Pericardium (tissue), 1 donor: ENCODE data around the genes STAT5A, STAT3, ATP6V0A1 and CCR10.

DNA sequence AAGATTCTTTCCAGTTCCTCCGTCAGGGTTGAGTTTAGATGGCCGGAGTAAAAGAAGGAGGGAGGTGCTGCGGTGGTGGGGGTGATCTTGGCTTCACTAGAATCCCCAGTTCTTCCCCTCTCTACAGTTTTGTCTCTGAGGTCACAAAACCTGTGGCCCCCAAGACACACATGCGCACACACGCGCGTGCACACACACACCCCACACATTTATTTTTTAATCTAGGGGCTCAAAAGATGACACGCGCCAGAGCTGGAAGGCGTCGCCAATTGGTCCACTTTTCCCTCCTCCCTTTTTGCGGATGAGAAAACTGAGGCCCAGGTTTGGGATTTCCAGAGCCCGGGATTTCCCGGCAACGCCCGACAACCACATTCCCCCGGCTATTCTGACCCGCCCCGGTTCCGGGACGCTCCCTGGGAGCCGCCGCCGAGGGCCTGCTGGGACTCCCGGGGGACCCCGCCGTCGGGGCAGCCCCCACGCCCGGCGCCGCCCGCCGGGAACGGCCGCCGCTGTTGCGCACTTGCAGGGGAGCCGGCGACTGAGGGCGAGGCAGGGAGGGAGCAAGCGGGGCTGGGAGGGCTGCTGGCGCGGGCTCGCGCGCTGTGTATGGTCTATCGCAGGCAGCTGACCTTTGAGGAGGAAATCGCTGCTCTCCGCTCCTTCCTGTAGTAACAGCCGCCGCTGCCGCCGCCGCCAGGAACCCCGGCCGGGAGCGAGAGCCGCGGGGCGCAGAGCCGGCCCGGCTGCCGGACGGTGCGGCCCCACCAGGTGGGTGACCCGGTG lies at the start of gene STAT5A:
Gene STAT5A (plus strand): TSS at position 668 of the 783 bp plus-strand sequence.
- RRBS: 2% methylated on average over 13 of the region's 67 CpGs

GRCh38 chr17:42288614-42288933 lies 276 bp downstream of the STAT5A start:
- RRBS: 1% methylated on average over 9 of the region's 32 CpGs

GRCh38 chr17:42323859-42324092 lies 35.5 kb downstream of the STAT5A start:
- RRBS: no CpG with 5 or more reads among the region's 4 CpGs

DNA sequence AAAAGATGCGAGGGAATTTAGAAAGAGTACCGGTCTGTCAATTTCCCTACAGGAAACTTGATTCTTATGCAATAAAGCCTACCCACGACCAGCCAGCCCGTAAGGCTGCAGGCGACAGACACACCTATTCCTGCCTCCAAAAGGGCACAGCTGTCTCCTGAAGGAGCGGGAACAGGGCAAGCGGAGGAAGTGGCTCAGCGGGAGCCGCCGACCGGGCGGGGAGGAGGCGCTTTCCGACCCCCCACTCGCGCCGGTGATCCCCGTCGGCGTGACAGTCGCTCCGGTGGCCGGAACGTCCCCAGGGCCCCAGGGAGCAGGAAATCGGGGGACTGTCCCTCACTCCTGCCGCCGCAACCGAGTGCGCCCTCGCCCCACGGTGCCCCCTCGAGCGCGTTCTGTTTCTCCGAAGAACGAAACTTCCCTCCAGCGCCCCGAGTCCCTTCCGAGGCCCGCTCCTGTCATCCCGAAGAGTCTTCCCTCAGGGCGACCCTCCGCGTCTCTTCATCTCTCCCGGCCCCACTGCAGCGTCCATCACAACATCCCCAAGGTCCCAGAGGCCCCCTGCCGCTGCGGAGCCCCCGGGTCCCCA lies 494 bp downstream of the STAT3 start:
- RRBS: 2% methylated on average over 12 of the region's 49 CpGs

DNA sequence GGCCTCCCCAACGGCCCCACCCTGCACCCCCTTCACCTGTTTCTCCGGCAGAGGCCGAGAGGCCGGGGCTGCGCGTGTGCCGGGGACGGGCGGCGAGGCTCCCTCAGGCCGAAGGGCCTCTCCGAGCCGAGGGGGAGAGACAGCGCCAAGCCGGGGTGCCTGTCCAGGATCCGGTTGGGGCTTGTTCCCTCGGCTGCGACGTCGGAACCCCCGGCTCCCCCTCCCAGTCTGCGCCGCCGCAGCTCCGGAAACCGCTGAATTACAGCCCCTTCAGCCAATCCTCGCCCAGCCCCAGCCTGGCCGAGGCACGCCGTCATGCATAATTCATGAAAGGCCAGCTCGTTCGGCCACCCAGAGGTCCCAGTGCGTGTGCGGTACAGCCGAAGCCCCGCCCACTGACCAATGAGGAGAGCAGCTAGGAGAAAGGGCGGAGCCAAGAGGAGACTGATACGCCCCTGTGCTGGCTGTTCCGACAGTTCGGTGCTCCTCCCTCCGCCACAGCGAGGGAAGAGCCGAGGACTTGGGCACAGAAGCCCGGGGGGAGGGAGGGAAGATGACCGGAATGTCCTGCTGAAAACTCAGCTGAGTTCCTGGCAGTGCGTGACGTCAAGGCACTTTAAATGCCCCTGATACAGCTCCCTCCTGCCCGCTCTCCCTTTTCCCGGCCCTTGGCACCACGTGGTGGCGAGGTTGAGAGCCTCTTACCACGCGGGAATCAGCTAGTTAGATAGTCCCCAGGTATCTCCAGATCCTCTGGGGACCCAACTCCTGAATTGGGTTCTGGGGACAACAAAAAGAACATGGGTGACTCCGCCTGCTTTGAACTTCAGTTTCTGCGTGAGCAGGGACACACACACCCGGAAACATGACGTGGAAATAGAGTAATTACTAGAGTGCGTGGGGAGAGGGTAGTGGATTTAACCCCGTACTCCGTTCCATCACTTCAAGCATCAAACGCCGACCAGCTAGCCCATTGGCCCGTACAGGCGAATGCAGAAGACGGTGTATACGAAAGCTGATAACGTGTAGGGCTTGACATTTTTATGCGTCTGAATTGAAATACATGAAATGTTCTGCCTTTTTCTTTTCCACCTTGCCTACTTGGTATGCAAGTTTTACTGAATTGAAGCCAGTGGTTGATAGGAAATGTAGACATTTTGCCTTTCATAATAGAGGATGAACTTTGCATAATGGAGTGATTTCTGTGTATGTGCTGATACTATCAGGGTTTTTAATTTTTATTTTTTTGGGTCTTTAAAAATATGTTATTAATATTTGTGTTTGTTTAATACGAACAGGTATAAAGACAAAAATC lies at the start of gene STAT3:
Gene STAT3 (minus strand): TSS at position 200 of the 1,315 bp plus-strand sequence.
- RRBS: 1% methylated on average over 22 of the region's 69 CpGs

DNA sequence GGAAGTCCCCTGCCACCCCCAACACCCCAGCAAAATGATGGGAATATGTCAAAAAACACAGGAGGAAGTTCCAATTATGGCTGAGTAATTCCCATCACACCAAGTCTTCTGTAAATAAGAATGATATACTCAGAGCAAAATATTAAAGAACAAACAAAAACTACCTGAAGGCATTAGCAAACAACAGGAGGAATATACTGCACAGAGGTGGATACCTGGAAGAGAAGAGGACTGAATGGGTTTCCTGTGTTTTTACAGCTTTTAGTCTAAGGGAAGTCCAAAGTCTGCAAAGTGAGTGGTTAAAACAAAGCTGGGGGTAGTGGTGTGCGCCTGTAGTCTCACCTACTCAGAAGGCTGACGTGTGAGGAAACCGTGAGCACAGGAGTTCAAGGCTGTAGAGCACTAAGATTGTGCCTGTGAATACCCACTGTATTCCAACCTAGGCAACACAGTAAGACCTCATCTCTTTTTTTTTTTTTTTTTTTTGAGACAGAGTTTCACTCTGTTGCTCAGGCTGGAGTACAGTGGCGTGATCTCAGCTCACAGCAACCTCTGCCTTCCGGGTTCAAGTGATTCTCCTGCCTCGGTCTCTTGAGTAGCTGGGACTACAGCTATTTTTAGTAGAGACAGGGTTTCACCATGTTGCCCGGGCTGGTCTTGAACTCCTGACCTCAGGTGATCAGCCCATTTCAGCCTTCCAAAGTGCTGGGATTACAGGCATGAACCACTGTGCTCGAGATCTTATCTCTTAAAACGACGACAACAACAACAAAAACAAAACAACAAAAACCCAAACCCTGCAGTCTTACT lies 16.9 kb upstream of the ATP6V0A1 start:
- RRBS: no CpG with 5 or more reads among the region's 10 CpGs

DNA sequence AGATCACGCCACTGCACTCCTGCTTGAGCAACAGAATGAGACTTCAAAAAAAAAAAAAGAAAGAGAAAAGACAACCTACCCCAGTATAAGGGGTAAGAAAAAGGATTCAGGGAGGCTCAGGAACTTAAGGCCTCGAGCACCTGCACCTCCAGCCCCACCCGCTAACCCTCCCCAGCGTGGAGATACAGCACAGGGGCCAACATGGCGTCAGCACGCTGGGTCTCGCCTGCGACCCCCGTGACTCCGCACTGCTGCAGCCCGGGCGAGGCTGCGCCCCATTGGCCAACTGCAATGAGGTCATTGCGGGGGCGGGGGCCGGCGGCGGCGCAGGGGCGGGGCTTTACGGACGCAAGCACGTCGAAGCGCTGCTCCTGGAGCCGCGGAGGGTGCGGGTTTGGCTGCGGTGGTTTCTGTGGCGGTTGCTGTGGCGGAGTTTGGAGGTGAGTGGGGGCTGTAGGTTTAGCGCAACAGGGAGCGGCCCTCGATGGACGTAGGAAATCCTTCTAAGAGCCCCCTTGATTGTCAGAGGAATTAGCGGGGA lies at the start of gene ATP6V0A1:
Gene ATP6V0A1 (plus strand): TSS at position 355 of the 541 bp plus-strand sequence.
- RRBS: 2% methylated on average over 6 of the region's 36 CpGs

DNA sequence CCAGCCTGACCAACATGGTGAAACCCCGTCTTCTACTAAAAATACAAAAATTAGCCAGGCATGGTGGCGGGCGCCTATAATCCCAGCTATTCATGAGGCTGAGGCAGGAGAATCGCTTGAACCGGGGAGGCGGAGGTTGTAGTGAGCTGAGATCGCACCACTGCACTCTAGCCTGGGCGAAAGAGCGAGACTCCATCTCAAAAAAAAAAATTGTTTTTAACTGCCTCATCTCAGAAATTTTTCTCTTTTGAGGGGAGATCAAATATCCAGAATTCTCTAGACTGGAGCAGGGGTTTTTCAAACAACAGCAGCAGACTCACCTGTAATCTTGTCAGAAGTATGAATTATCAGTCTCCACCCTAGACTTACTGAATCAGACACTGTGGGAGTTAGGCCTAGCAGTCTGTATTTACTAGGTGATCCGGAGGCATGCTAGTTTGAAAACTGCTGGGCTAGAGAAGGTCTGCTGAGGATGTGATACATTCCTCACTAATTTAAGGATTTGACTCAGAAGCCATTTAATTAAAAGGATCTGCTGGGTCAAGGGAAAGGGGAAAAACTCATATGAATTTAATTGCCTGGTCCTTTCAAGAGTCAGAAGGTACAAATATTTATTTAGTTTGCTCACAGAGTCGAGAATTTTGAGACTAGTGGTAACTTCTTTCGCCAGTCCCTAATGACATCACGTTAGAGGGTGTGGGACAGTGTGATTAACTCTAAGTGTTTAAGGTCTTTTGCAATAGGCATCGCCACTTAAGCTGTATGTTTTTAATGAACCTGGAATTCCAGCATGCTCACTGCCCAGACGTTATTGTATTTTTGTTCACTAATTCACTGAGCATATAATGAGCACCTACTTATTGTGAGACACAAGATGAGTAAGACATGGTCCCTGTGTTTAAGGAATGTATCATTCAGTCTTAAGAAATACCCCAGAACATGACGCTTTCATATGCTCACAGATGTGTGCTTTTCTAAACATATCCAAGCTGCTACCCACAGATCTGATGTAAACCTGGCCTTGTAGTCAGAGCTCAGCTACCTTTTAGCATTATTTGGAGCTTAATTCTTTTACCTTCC lies 14.2 kb downstream of the ATP6V0A1 start:
- RRBS: no CpG with 5 or more reads among the region's 16 CpGs

- RRBS: no CpG with 5 or more reads among the region's 10 CpGs
These were observed 26.8 kb upstream of the NAGLU start for GRCh38 chr17:42508952-42509906.

DNA sequence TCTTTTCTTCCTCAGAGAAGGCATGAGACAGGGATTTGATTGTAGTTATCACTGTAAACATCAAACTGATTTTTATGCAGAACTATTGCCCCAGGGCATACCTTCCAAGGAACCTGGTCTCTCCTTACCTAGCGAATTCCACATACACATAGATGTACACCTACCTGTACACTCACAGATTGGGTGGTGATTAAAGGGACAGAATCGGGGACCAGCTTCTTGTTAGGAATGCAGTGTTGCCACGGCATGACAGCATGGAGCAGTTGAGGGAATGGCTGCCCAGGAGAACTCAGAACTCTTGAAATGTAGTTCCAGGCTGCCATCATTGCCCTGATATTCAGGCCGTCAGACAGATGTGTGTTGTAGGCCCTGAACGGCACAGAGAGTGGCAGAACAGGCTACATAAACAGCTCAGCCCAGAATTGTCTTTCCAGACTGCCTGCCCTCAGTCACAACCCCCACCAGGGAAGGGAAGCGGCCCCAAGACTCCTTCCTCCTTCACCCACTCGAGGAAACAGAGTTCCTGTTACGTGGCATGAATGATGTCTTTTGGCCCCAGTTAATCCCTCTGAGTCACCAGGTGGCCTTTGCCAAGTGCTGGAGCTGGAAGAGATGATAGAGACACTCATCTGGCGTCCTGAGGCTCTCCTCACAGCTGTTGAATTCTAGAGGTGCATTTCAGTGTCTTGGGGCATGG lies 17.8 kb upstream of the NAGLU start:
- RRBS: no CpG with 5 or more reads among the region's 9 CpGs

GRCh38 chr17:42681754-42682161 lies at the start of gene CCR10:
CCR10 (minus strand) TSS chr17:42681843.
- RRBS: no CpG with 5 or more reads among the region's 9 CpGs

DNA sequence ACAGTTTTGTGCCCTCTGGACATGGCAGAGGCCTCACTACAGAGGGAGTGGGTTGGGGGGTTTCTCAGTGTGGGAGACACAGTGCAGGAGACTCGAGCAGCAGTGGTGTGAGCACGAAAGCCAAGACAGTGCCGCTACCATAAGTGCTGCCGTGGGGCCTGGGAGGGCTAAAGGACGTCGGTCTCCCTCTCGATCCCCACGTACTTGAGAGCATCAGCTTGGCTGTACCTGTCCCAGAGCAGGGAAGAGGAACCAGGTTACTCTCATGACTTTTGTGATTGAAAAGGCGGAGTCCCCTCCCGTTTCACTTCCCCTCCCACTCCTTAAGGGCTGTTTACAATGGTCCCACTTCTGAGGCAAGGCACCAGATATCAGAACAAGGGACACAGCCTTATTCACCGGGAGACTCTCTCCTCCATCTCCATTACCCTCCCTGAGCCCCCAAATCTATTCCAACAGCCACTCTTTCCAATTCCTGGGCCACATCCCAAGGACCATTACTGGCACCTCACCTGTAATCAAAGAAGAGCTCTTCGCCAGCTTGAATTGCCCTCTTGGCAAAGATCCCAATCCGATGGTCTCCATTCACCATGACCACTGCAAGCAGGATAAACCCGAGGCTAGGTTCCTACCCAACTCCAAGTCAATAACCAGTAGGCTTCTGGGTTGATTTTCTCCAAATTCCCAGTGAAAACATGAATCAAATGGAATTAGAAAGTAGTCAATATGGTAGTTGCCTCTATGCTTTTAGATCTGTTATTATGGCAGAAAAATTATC lies 20.2 kb downstream of the CNTNAP1 start:
- RRBS: no CpG with 5 or more reads among the region's 14 CpGs

GRCh38 chr17:42774922-42776196 lies 2.1 kb downstream of the VPS25 start:
- RRBS: no CpG with 5 or more reads among the region's 11 CpGs

GRCh38 chr17:42796776-42798057 lies 1.3 kb downstream of the COA3 start:
- RRBS: no CpG with 5 or more reads among the region's 10 CpGs

DNA sequence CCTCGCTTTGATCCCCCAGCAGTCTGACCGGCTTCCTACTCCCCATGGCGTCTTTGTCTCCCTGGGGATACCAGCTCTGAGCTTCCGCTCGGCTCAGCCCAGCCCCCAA lies 359 bp downstream of the PSME3 start:
- RRBS: 2% methylated on average over 4 of the region's 5 CpGs

DNA sequence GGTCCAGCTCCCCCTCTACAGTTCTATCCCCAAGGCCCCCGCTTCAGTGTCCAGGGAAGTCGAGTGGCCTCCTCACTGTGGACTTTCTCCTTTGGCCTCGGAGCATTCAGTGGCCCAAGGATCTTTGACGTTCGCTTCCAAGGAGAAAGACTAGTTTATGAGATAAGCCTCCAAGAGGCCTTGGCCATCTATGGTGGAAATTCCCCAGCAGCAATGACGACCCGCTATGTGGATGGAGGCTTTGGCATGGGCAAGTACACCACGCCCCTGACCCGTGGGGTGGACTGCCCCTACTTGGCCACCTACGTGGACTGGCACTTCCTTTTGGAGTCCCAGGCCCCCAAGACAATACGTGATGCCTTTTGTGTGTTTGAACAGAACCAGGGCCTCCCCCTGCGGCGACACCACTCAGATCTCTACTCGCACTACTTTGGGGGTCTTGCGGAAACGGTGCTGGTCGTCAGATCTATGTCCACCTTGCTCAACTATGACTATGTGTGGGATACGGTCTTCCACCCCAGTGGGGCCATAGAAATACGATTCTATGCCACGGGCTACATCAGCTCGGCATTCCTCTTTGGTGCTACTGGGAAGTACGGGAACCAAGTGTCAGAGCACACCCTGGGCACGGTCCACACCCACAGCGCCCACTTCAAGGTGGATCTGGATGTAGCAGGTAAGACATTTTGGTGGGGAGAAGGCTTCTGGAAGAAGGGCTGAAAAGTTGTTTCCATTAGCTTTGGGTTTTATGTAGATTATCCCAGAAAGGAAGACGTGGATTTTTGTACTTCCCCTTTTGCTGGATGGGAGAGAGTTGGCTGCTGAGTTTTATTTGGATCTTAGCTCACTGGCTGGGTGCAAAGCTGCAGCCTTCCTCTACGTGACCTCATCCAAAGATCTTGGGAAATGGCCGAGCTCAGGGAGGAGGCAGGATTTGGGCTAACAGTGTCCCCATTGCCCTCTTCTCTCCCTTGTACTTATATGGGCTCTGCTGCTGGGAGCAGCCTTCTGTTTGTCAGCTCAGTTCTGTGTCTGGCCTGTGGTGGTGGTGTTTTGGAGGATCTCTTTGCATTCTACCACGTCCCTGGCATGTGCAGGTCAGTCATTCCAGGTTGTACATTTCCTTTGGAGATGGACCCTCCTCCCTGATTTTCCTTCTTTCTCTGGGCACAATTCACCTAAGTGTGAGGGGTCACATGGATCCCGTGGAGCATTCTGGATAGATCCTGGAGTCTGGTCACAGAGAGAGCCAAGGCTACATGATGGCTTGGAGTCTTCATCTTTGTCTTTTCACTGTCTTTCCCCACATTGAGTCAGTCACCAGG lies 1.7 kb downstream of the AOC3 start:
- RRBS: no CpG with 5 or more reads among the region's 29 CpGs

DNA sequence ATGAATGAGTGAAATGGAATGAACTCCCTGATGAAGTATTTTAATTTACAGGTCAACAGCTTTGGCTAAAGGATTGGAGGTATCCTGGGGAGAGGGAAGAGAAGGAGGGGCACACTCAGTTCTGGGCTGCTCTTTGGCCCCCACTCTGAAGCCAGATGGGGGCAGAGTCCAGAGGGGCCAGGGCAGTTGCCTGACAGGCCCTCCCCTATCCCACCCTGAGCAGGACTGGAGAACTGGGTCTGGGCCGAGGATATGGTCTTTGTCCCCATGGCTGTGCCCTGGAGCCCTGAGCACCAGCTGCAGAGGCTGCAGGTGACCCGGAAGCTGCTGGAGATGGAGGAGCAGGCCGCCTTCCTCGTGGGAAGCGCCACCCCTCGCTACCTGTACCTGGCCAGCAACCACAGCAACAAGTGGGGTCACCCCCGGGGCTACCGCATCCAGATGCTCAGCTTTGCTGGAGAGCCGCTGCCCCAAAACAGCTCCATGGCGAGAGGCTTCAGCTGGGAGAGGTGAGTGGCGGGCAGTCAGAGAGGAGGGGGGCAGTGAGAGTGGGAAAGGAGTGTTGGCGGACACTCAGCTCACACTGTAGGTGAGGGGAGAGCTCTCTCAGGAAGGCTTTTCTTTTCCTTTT lies 3.3 kb downstream of the AOC3 start:
- RRBS: 68% methylated on average over 2 of the region's 12 CpGs

GRCh38 chr17:42865505-42865833 lies 14.5 kb downstream of the AOC3 start:
- RRBS: no CpG with 5 or more reads among the region's 2 CpGs

- RRBS: no CpG with 5 or more reads among the region's 5 CpGs
These were observed 15.7 kb downstream of the AOC3 start for GRCh38 chr17:42866807-42867011.

DNA sequence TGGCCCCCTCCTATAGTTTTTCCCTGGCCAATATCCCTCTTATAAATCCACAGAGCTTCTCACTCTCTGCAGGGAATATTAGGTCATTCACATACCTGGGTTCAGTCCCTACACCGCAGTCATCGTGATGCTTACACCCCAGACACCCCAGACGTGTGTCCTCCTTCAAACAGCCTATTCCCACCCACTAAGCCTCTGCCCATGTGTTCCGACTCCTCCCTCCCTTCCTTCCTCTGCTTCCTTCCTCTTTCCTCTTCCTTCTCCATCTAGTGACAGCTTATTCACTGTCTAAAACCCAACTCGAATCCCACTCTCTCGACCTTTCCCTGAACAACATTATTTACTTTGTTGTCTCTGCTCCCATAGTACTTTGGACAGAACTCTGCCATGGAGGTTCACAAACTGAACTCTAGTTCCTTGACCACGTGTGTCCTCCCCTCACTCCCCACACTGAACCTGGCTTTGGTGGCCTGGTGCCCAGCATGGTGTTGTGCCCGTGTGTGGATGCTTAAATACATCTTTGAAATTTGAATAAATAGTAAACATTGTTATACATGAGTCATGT lies 14.3 kb upstream of the G6PC1 start:
- RRBS: no CpG with 5 or more reads among the region's 8 CpGs